Myometrial cell (primary cell): ENCODE measurements around a stretch of chr11.

DNA sequence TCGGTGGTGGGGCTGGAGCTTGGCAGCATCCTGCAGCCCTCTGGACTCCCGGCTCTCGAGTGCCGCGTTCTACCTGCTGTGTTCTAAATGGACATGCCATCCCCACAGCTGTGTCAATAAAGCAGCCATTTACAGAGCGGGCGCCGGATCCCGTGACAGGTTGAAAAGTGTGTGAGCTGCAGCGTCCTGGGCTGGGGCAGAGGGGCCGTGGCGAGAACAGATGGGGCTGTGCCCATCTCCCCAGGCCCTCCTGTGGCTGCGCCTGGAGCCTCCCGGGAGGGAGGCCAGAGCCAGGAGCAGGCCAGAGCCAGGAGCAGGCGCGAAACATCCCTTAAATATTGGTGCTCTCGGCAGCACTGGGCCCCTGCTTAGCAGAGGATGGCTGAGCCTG lies 46.1 kb downstream of the FLRT1 start:
- RAMPAGE, long total RNA = no peak

GRCh38 chr11:64098396-64098826 lies 62.7 kb downstream of the FLRT1 start:
- RAMPAGE, long total RNA = no peak

- RAMPAGE, long total RNA = no peak
Observed at GRCh38 chr11:64148152-64148820, 17.6 kb downstream of the MACROD1 start.

- RAMPAGE, long total RNA = no peak
Observed at GRCh38 chr11:64195505-64196104, 9.6 kb downstream of the STIP1 start.

DNA sequence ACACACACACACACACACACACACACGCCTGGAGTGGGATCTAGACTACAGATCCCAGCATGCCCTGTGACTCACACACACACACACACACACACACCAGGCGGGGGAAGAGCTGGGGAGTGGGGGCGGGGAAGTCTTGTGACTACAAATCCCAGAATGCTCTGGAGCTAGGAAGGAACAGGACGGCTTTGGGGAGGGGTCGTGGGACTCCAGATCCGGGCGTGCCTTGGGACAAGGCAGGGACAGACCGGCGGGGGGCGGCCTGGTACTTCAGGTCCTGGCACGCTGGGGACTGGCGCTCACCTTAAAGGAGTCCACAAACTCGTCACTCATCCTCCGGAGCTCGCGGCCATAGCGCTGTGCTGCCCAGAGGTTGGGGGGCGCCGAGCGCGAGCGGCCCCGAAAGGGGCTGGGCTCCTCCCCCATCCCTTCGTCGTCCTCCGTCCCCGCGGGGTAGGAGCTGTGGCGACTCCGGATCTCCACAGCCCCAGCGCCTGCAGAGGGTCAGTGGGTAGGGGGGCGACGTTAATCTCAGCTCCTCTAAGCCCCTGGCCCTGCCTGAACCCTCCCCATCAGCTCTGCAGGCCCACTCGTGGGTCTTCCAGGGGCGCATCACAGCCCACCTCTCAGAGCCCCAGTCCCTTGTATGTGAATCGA lies 13.0 kb downstream of the BAD start:
- RAMPAGE, long total RNA = no peak

GRCh38 chr11:64286377-64286894 lies 788 bp downstream of the GPR137 start:
- RAMPAGE, long total RNA = no peak

DNA sequence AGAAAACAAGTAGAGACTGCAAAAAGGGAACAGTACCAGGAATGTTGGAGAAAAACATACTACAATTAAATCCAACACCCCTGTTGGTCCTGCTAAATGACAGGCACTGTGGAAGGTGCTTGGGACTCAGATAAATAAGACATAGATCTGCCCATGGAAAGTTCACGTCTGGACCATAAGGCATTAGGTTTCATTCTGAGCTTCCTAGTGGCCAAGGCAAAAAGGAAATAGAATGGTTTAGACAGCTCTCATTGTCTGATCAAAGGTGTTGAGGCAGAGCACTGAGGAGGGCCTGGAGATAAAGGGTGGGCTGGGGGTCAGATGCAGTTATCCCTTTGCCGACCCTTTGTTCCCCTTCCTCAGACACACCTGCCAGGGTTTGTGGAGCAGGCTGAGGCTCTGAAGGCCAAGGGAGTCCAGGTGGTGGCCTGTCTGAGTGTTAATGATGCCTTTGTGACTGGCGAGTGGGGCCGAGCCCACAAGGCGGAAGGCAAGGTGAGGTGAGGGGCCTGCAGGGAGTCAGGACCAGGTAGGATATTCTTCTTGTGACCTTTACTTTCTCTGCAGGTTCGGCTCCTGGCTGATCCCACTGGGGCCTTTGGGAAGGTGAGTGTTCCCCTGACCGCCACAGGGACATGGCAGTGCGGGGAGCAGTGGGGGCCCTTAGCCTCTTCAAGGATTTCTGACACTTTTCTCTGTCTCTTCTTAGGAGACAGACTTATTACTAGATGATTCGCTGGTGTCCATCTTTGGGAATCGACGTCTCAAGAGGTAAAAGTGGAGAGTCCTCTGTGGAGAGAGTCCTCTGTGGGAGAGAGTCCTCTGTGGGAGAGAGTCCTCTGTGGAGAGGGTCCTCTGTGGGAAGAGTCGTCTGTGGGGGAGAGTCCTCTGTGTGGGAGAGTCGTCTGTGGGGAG lies 2.6 kb downstream of the PRDX5 start:
- RAMPAGE, long total RNA = no peak

DNA sequence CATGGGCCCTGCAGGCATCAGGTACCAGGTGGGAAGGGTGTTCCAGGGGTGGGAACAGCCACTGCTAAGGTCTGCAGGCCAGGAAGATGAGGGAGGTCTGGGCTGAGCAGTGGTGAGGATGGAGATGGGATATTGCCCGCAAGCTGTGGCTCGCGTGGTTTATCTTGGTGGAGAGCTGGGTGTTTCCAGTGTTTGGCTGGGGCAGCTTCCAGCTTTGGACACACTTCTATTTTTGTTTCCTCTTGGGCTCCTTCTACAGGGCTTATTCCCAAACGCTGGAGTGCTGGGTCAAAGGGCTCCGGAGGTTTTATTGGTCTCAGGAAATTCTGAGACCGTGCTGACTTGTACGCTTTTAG lies 10.7 kb upstream of the CCDC88B start:
- RAMPAGE, long total RNA = no peak

GRCh38 chr11:64566230-64567112 lies 10.7 kb downstream of the SLC22A11 start:
- RAMPAGE, long total RNA = no peak

- RAMPAGE, long total RNA = no peak
Observed at GRCh38 chr11:64583179-64584112, 7.6 kb upstream of the SLC22A12 start.

- RAMPAGE, long total RNA = no peak
Observed at GRCh38 chr11:64630140-64630671, 39.2 kb downstream of the SLC22A12 start.

- RAMPAGE, long total RNA = no peak
Observed at GRCh38 chr11:64742001-64742710, 1.8 kb downstream of the RASGRP2 start.

DNA sequence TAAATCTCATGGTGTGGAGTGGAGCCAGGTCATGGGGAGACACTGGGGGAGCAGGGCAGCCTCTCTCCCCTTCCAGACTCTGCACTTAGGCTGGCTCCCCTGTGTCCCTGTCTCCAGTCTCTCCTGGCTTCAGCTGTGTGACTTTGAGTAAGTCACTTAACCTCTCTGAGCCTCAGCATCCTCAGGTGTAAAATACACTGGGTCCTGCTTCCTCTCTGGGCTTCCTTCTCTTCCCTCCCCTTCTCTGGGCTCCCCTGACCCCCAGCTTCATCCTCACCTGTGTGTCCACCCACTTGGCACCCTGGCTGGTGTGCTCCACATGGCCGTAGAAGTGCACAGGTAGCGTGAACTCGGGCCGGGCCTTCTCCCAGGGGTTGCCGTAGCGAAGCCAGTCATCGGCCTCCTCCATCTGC lies 2.3 kb downstream of the PYGM start:
- RAMPAGE, long total RNA = no peak

DNA sequence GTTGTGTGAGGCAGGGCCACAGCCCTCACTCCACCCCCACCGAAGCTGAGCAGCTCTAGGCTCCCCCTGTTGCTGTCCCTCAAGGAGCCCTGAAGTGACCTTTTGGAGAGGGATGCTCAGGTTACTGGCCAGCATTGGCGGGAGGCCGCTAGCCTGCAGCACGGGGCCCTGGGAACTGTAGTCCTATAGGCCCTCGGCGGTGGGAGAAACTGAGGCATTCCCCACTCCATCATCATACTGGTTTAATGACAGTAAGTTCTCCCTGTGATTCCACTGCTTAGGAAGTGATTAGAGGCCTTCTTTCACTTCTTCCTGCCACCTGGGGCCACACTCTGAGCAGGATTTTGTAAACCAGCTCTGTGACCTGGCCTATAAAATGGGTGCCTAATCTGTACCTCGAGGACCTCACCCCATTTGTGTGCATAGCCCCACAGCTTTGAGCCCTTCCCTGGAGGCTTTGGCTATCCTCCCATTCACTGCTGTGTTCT lies 729 bp upstream of the PYGM start:
- RAMPAGE, long total RNA = no peak

- RAMPAGE, long total RNA = no peak
Observed at GRCh38 chr11:64762024-64762370, 2.2 kb upstream of the PYGM start.

GRCh38 chr11:64865572-64866122 lies 12.8 kb downstream of the EHD1 start:
- RAMPAGE, long total RNA = no peak

- RAMPAGE, long total RNA = no peak
Observed at GRCh38 chr11:64875463-64875724, 3.0 kb downstream of the EHD1 start.

DNA sequence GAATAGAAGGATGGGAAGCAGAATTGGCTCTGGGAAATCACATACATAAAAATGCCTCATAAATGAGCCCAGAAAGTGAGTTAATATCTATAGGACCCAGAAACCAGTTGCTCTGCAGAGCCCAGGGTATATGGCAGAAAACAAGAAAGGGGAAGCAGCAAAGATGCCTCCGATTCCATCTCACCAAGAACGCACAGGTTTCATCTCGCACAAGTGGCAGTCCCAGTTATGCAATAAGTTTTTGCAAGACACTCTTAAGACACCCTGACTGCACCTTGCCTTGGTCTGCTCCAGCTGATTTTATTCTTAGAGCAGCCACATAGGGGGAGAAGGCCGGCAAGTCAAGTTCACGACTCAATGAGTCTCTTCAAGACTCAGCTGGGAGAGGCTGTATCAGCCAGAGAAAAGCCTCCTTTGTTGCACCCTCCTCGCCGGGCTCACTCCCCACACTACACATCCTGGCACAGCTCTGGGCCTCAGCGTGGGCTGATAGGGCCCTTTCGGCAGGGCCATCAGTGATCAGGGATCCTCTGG lies 2.5 kb downstream of the EHD1 start:
- RAMPAGE, long total RNA = no peak

DNA sequence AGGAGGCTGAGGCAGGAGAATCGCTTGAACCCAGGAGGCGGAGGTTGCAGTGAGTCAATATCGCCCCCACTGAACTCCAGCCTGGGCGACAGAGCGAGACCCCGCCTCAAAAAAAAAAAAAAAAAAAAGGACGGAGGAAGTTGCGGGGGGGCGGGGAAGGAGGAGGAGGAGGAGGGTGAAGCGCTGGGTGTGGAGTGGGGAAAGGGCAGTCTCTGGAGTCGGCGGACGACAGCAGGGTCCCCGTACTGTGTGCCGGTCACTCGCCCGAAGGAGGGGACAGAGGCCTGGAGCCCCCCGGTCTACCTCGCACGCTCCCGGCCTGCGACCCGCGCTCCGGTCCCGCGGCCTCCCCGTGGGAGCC lies 608 bp downstream of the MAJIN start:
- RAMPAGE, long total RNA = no peak

- RAMPAGE, long total RNA = no peak
Observed at GRCh38 chr11:65048230-65048584, 7.2 kb downstream of the SAC3D1 start.